Subcutaneous adipose tissue (tissue), 3 donors: ENCODE measurements around the gene TRAT1.

GRCh38 chr3:104160435-104160915 is 1206.2 kb upstream of the ALCAM start:
- PRO-cap = no peak
- RAMPAGE, long total RNA, 3 experiments = no peak in any of the 3 experiments

DNA sequence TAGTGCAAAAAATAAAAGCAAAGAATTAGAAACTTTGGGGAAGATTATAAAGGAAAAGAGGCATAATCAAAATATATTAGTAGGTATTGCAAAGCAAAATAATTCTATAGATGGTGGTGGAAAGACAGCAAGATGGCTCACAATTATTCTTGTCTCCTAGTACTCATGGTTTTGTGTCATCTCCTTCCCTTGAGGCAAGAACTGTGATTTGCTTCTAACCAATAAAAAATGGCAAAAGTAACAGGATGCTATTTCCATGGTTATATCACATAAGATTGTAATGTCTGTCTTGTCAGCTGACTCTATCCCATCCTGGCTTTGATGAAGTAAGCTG is 324.7 kb upstream of the CBLB start:
- PRO-cap = no peak
- RAMPAGE, long total RNA, 3 experiments = no peak in any of the 3 experiments

DNA sequence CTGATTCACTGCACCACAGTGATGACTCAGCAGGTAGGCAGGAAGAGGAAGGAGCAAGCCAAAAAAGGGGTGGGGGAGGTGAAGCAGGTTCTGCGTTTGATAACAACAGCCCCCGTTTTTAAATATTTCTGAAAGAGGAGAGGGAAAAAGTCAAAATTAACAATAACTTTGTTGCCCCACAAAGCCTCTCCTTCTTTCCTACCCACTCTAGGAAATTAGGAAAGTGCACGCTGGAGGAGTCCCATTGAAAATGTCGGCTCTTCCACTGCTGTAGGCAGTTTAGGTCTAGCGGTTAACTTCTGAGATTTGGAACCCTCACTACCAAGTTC is 9.8 kb upstream of the CCDC54 start:
- PRO-cap = no peak
- RAMPAGE, long total RNA, 3 experiments = no peak in any of the 3 experiments

GRCh38 chr3:107431748-107432192 is 54.5 kb downstream of the CCDC54 start:
- PRO-cap = bidirectional peak, plus-strand start at chr3:107431988, minus-strand start at chr3:107431888
- RAMPAGE, long total RNA, 3 experiments = no peak in any of the 3 experiments

- PRO-cap = unidirectional peak, minus-strand start at chr3:107599310
- RAMPAGE, long total RNA, 3 experiments = start-site peak on the plus strand in 1 of 3 experiments, at chr3:107599062-107599386 at its widest, 17 to 20 reads per replicate
These were observed 76.1 kb downstream of the BBX start for GRCh38 chr3:107598476-107599734.

DNA sequence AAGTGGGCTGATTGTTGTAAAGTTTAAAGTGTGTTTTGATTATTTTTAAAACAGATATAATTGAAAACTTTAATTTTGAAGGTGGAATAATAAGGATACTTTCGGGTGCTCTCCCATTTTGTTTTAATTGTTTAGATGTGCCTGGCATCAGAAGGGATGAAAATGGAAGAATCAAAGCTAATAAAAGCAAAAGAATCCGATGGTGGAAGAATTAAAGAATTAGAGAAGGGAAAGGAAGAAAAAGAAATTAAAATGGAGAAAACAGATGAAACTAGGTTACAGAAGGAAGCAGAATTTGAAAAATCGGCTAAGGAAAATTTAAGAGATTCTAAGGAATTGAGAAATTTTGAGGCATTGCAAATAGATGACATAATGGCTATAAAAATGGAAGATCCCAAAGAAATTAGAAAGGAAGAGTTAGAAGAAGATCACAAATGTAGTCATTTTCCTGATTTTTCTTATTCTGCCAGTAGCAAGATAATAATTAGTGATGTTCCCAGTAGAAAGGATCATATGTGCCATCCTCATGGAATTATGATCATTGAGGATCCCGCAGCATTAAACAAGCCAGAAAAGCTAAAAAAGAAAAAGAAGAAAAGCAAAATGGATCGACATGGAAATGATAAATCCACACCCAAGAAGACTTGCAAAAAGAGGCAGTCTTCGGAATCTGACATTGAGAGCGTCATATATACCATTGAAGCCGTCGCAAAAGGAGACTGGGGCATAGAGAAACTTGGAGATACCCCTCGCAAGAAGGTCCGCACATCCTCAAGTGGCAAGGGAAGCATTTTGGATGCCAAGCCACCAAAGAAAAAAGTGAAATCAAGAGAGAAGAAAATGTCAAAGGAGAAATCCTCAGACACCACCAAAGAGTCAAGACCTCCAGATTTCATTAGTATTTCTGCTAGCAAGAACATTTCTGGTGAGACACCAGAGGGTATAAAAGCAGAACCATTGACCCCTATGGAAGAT is 250.0 kb downstream of the BBX start:
- PRO-cap = no peak
- RAMPAGE, long total RNA, 3 experiments = no peak in any of the 3 experiments

DNA sequence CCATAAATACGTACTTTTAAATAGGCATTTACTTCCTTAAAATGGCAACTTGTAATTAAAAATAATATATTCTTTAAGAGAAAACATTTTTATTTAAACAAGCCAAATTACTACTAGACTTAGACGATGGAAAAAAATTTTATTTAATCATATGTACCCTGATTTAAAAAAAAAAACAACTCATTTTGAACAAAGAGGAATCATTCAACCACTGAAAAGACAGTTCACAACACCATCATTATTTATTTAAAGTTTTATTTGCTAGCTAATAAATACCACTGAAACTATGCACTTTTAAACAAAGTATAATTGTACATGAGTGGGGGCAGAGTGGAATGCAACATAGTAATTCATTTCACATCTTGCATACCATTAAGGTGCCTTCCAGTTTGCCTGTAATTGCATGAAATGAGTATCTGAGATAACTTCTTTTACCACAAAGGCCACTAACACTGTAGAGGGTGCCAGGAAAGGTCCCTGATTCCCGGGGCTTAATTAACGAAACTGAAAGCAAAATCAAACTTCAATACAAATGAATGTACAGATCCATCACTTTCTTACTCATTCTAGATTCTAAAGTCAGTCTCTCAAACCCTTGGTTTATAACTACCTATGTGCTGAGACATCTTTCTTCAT is 2.3 kb downstream of the CD47 start:
- PRO-cap = no peak
- RAMPAGE, long total RNA, 3 experiments = no peak in any of the 3 experiments

DNA sequence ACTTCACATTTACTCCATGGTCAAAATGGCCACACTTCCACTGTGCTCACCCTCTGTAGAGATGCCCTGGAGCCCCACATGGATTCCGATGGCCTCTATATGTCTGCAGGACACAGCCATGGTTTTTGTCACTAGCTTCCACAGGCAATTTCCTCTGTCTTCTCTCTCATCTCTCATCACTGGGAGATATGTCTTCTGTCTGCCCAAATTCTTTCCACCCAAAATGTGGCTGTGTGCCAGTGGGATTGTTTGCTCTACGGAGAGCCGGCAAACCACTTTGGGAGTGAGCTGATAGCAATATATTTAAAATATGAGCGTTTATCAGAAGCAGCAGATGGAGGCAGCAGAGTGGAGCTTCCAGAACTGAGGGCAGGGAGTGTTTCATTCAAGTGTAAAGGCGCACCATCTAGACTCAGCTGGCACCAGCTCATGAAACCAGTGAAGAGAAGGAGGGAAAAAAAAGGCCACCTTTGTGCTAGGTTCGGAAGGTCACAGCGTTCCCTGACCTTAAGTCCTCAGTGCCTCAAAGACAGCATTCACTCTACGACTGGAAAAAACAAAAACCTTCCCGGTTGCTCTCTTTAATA is 13.5 kb upstream of the CD47 start:
- PRO-cap = no peak
- RAMPAGE, long total RNA, 3 experiments = no peak in any of the 3 experiments

- PRO-cap = no peak
- RAMPAGE, long total RNA, 3 experiments = no peak in any of the 3 experiments
These were observed 1.0 kb downstream of the DZIP3 start for GRCh38 chr3:108590403-108591046.

DNA sequence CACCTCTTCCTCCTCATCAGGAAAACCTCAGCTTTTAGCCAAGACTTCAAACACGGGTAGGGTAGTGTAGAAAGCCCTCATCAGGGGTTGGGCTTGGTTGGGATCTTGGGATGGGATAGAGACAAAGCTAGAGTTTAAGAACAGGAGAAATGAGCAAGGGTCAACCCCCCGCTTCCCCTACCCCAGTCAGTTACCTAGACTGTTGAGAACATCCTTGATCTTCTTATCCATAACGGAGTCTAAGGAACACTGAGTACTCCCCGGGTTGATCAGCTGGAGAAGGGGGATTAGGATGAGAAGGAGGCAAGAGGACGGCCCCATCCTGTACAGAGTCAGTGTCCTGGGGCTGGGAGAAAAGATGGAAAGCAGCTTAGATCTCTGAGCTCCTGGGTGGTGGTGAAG is 344 bp downstream of the RETNLB start:
- PRO-cap = no peak
- RAMPAGE, long total RNA, 3 experiments = no peak in any of the 3 experiments

- PRO-cap = no peak
- RAMPAGE, long total RNA, 3 experiments = no peak in any of the 3 experiments
These were observed at the start of gene TRAT1 for GRCh38 chr3:108822532-108822991. TSS of gene TRAT1 (plus strand) at chr3:108822786.

- PRO-cap = no peak
- RAMPAGE, long total RNA, 3 experiments = no peak in any of the 3 experiments
These were observed 1.1 kb upstream of the DPPA4 start for GRCh38 chr3:109338353-109338988.

GRCh38 chr3:110773364-110773767 is 298.2 kb upstream of the NECTIN3 start:
- PRO-cap = no peak
- RAMPAGE, long total RNA, 3 experiments = no peak in any of the 3 experiments

DNA sequence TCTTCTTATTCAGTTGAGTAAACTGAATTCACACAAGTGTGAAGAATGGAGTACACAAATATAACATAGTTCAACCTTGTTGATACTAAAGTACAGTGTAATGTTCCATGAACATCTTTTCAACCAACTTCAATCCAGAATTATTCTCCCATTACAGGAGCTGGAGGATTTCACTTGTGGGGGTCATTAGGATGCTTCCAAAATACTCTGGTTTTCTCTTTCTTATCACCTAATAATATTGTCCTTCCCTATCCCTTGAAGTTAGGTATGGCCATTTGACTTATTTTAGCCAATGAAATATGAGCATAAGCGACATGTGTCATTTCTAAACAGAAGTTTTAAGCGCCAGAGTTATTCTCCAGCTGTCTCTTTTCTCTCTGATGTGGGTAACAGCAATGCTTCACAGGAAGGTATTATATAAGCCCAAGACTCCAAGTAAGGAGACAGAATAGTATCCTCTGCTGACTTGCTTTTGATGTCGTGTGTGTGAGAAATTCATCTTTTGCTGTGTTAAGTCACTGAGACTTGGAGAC is 224.8 kb upstream of the NECTIN3 start:
- PRO-cap = no peak
- RAMPAGE, long total RNA, 3 experiments = no peak in any of the 3 experiments

DNA sequence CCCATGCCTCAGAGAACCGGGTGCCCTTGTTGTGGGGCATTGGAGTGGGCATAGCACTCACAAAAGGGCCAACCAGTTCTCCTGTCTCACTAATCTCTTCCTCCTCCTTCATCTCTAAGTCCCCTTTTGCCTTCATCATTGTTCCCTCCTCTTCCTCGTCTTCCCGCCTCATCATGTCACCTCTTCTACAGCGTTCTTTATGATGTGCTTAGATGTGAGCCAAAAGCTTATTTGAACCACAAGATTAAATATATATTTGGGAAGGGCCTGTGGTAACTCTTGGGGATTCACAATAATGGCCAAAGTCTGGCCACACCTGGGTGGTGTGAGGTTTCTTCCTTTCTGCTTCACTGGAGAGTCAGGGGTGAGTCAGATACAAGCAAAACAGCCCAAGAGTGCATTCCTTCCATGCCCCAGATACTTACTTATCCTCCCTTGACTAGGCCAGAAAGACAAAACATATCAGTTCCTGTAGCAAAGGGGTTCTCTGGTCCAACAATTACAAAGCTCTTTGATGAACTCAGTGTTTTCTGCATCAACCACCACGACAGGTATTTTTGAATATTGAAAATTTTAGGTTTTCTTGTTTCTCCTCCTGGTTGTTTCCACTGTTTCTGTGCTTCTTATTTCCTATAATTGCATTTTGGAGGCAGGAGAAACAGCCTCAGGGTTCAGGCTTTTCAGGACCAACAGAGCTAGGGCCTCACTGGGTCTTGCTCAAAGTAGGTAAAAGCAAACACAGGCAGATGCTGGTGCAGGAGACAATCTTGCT is 933 bp downstream of the ZBED2 start:
- PRO-cap = no peak
- RAMPAGE, long total RNA, 3 experiments = no peak in any of the 3 experiments

GRCh38 chr3:111732267-111732747 is 57.8 kb downstream of the PLCXD2 start:
- PRO-cap = no peak
- RAMPAGE, long total RNA, 3 experiments = no peak in any of the 3 experiments

DNA sequence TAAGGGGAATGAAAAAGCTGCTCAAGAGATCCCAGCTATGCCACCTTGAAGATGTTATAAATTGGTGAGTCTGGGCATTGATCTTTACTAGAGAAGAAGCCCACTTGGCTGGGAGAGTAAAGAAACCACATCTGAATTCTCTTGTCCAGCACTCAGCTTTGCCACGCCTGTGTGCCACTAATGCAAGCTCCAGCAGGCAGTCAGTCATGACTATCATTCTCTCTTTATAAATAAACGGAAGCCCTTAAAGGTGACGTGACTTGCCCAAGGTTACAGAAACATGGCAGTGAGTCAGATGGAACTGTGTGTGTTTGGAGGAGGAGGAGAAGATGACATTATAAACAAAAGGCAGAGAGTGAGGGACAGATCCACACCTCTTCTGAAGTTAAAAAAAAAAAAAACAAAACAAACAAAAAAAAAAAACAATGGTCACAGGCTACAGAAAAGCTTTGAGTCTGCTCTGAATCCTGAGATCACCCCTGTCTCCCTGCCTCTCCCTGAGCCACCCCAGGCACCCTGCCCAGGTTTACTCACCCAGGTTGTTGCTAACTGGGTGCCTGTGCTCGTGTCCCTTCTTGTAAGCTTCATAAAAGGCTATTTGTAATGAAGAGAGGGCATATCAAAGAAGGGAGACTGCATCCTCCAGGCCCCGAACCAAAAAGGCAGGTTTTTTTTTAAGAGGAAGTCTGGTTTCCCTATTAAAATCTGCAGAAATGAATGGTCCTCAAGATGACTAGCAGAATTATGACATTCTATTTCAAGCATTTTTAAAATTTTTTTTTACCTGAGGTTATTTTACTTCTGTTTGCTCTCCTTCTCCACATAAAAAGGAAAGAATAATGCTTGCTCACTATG is 64.9 kb downstream of the PLCXD2 start:
- PRO-cap = no peak
- RAMPAGE, long total RNA, 3 experiments = no peak in any of the 3 experiments

DNA sequence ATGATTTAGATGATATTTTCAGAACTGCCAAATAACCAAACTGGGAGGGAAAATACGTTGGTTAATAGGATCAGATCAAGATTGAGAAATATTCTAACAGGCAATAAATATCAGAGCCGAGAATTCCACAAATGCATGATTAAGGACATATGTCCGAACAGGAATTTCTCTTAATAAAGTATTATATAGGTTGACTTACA is 75.1 kb upstream of the PHLDB2 start:
- PRO-cap = unidirectional peak, plus-strand start at position 117 of the sequence
- RAMPAGE, long total RNA, 3 experiments = no peak in any of the 3 experiments

DNA sequence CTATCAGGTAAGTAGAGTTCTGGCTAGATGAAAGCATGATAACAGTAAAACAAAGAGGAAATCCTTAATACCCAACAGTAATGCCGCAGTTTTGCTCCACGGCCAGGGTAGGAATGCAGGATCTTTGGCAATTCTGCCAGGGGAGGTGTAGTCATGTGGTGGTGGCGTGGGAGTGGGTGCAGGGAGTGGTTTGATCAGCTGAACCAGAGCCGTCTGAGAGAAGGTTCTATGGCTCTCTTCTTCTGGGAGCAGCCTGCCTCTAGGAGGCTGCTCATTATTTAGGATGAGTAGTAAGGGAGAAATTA is 32.5 kb upstream of the PHLDB2 start:
- PRO-cap = no peak
- RAMPAGE, long total RNA, 3 experiments = no peak in any of the 3 experiments

GRCh38 chr3:111966510-111967017 is 12.3 kb upstream of the ABHD10 start:
- PRO-cap = no peak
- RAMPAGE, long total RNA, 3 experiments = no peak in any of the 3 experiments